SK-N-DZ (cell line): Measurements from ENCODE around the genes TM2D1 and UBE2U.

RAMPAGE:
- cytosol, long total RNA: no peak
- nucleus, long total RNA: no peak
Measured at GRCh38 chr1:61241726-61242500, 159.6 kb downstream of the NFIA start.

DNA sequence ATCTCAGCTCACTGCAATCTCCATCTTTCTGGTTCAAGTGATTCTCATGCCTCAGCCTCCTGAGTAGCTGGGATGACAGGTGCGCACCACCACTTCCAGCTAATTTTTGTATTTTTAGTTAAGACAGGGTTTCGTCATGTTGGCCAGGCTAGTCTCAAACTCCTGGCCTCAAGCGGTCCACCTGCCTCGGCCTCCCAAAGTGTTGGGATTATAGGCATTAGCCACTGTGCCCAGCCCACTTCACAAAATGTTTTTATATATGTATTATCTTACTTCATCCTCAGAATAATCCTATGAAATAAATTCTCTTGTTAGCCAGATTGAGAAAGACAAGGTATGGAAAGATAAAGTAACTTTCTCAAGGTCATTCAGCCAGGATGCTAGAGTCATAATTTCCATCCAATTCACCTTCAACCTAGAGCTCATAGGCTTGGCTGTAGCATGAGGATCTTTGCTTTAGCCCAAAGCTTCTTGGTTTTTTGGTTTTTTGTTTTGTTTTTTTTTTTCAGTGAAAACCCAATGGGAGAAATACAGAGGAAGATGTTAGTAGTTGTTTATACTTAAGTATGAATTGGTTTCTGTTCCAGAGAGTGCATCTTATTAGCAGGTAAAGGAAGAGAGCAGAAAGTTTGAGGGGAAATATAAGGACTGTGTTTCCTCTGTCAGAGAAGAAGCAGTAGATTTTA is 310.8 kb downstream of the TM2D1 start:
RAMPAGE:
- cytosol, long total RNA: no peak
- nucleus, long total RNA: no peak

DNA sequence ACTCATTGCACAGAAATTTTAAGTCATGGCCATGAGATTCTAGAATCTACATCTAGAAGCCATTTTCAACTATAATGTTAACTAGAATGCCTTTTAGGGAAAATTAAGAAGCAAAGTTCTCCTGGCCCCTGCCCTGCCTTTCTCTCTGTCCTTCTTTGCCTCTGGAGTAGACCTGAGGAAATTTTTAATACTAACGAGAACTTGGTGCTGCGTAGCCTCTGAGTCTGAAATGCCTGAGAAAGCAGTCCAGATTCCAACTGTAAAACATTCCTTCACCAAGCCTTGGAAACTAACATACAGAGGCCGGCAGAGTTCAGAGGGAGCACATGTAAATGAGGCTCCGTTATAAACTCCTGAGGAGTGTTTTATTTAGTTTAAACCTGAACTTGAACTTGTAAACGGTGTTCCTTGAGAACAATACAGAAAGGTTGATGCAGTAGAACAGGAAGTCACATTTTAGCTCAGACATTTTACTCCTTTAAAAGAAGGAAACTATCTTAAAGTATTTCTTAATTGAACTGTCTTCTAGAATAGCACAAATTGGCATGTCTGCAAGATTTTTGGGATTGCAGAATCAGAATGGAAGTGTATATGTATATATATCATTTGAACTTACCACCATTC is 280.7 kb downstream of the TM2D1 start:
RAMPAGE:
- cytosol, long total RNA: no peak
- nucleus, long total RNA: no peak

DNA sequence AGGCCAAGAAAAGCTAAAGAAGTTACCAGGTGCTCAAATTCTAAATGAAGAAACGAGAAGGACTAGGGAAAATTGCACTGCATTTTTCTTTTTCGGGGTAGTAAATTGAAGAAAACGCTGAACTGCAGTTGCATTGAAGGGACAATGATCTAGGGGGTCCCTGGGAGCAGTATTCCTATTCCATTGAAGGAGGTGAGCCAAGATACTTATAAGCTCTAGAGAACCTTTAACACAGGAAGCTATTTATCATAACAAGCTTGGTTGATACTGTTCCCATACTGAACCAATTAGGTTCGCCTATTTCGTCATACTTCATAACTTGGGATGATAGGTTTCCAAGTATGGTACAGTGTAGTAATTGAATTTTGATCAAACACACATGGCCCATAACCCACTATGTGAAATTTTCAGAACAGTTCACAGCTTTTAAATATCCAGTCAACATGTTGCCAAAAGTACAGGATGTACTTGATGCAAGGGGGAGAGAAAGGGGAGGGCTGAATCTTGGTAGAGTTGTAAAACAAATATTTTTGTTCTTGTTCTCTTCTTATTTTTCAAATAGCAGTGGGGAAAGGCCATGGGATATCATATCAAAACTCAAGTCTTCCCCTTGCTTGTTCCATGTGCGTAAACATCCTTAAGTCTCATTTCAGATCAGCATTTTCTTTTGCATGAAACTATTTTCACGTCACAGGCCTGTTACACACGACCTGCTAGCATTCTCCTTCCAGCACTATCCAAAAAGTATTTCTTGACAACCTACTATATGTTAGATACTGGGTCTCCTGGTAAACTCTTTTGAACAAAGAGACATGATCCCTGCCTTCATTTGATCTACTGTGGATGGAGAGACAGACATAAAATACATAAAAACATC is 86.6 kb downstream of the TM2D1 start:
RAMPAGE:
- cytosol, long total RNA: no peak
- nucleus, long total RNA: no peak

DNA sequence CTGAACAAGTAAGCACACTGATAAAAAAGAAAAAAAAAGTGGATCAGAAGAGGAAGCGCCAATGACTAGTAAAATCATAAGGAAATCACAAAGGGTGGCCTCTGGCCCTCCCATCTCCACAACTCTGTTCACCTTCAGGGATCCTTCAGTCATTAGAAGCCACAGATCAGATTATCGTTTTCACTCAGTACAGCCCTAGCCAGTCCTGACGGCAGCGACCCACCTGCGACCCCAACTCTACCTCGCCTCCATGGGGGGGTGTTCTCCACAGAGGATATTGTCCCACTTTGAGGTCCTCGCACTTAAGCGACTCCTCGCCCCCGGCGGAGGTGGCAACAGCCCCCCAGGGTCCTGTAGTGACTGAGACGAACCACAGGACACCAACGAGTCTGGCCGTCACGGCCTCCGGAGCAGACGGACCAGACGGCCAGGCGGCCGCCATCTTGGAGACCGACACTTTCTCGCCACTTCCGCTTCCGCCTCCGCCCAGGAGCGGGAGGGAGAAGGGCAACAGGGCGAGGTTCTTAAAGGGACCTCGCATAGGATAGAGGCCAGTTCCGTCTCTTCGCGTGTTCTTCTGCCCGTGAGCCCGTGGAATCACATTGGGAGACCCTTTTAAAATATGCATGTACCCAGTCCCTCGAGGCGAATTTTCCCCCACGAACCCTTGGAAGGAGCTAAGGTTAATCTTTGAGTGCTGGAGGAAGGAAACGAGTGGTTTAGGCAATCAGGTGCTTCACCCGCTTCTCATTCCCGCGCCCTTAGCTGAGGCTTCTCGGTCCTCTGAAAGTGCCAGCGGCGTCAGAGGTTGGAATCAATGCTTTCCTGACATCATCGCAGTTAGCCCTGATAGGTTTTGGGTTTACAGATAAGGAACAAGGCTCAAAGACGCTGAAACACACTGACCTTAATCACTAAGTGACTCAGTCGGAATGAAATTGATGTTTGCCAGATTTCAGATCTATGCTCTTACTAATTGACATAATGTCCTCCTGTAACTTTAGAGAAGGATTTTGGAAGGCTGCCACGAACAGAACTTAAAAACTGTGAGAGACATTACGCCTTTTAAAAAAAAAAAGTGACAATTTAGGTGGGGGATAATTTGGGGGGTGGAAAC is at the start of gene TM2D1:
Gene TM2D1 (minus strand): TSS at position 463 of the 1,117 bp plus-strand sequence.
RAMPAGE:
- cytosol, long total RNA: start-site peak on the minus strand centred at position 415 of the sequence, 104 bp wide, 2,486 and 3,450 reads in 2 replicates
- nucleus, long total RNA: start-site peak on the minus strand centred at position 445 of the sequence, 25 bp wide, 513 and 77 reads in 2 replicates

DNA sequence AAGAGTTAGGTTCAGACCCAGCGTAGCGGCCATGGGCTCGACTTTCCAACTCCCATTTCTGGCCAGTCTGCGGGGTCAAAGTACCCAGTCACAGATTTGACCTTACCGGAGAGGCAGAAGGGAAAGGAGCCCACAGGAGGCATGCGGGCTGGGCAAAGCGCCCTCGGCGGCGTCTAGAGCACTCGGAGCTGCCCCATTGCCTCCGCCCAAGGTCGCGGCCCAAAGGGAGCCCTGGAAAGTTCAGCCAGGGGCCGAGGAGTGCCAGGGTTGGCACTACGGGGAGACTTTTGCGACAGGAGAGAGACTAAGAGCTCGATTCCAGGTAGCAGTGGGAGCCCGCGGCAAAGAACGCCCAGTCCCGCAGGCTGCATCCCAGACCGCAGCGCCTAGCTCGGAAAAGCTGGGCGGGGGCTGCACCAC is 902 bp downstream of the KANK4 start:
RAMPAGE:
- cytosol, long total RNA: no peak
- nucleus, long total RNA: no peak

RAMPAGE:
- cytosol, long total RNA: no peak
- nucleus, long total RNA: no peak
Measured at GRCh38 chr1:62596773-62597309, 479 bp upstream of the ANGPTL3 start.

DNA sequence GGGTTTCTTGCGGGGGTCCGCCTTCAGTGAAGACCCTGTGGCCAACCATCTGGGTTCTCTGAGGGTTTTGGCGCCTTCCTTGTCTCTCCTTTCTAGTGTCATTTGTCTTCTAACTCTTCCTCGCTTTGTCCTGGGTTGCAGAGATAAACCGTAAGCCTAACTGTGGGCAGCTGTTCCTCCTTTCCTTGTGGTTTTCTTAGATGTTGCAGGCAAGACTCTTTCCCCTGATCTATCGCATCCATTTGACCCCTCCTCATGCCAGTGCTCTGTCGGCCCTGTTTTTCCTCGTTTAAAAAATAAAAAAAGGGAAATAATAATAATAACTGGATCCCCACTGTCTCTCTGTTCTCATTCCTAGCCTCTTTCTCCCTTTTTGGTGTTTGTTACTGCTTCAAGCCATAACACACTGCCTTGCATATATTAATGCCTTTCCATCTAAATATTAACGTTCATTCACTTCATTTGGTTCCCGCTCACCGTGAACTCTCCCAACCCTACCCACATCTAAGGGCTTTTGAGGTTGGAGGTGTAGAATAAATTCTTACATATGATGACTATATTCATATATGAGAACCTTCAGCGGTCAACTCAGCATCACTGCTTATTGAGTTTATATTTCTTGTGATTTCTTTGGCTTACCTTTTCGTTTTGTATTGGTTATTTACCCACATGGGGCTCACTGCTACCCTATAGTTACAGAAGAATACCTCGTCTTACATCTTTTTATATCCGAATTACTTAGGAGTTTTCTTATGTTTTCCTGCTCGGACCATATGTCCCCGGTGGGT is 606 bp downstream of the ATG4C start:
RAMPAGE:
- cytosol, long total RNA: no peak
- nucleus, long total RNA: no peak

GRCh38 chr1:63326088-63326439 is 3.7 kb downstream of the FOXD3 start:
RAMPAGE:
- cytosol, long total RNA: no peak
- nucleus, long total RNA: no peak

GRCh38 chr1:63703126-63704145 is 70.4 kb upstream of the ROR1 start:
RAMPAGE:
- cytosol, long total RNA: no peak
- nucleus, long total RNA: no peak

RAMPAGE:
- cytosol, long total RNA: no peak
- nucleus, long total RNA: no peak
Measured at GRCh38 chr1:63796441-63797403, 22.9 kb downstream of the ROR1 start.

RAMPAGE:
- cytosol, long total RNA: no peak
- nucleus, long total RNA: no peak
Measured at GRCh38 chr1:63808233-63808863, 34.5 kb downstream of the ROR1 start.

DNA sequence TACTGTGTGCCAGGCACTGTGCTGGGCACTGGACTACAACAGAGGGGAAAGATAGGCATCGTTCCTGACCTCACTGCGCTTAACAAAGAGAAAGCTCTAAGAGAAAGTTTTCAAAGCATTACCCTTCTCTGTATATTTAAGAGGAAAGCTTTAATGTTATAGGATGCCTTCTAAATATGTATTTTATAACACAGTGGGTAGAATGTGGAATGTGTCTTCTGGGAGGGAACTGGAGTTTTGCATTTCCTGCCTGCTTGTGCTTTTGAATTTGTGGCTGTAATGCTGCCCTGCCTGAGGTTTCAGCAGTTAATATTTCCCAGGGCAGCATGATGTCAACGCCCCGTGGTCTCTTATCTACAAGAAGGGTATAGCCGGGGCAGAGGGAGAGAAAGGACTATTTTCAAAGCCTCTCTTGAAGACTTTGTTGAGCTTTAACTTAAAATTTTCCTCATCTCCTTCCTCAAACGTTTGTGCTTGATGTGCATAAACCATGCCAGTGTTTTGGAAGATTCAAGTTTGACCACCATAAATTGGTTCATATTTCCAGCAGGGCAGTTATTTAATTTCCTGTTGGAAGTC is 43.2 kb downstream of the ROR1 start:
RAMPAGE:
- cytosol, long total RNA: no peak
- nucleus, long total RNA: no peak

RAMPAGE:
- cytosol, long total RNA: no peak
- nucleus, long total RNA: no peak
Measured at GRCh38 chr1:63893969-63894631, 120.3 kb downstream of the ROR1 start.

RAMPAGE:
- cytosol, long total RNA: no peak
- nucleus, long total RNA: no peak
Measured at GRCh38 chr1:63912195-63912590, 138.4 kb downstream of the ROR1 start.

GRCh38 chr1:64203289-64203887 is at the start of gene UBE2U:
Gene UBE2U (plus strand): TSS chr1:64203623.
RAMPAGE:
- cytosol, long total RNA: no peak
- nucleus, long total RNA: no peak

GRCh38 chr1:64512410-64512817 is 42.5 kb downstream of the CACHD1 start:
RAMPAGE:
- cytosol, long total RNA: no peak
- nucleus, long total RNA: no peak

GRCh38 chr1:64540337-64540894 is 70.5 kb downstream of the CACHD1 start:
RAMPAGE:
- cytosol, long total RNA: no peak
- nucleus, long total RNA: no peak

DNA sequence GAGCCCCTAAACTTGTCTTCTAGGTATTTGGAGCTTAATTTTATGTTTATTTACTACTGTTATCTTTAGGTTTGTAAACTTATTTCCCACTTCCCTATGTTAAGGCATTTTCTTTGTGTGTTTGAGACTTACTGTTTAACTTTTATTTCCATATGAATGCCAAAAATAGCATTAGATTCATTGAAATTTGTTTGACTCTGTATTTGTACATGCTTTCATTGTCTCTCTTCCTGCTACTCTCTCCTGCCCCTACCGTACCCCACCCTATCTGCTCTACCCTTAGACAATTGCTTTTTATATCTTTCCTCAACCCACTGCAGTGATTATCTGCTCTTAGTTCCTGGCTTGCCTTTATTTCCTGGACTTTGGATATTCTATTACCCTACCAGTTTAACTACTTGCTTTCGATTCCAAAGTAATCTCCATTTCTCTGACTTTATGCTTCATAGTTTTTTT is 10.4 kb downstream of the RAVER2 start:
RAMPAGE:
- cytosol, long total RNA: no peak
- nucleus, long total RNA: no peak

DNA sequence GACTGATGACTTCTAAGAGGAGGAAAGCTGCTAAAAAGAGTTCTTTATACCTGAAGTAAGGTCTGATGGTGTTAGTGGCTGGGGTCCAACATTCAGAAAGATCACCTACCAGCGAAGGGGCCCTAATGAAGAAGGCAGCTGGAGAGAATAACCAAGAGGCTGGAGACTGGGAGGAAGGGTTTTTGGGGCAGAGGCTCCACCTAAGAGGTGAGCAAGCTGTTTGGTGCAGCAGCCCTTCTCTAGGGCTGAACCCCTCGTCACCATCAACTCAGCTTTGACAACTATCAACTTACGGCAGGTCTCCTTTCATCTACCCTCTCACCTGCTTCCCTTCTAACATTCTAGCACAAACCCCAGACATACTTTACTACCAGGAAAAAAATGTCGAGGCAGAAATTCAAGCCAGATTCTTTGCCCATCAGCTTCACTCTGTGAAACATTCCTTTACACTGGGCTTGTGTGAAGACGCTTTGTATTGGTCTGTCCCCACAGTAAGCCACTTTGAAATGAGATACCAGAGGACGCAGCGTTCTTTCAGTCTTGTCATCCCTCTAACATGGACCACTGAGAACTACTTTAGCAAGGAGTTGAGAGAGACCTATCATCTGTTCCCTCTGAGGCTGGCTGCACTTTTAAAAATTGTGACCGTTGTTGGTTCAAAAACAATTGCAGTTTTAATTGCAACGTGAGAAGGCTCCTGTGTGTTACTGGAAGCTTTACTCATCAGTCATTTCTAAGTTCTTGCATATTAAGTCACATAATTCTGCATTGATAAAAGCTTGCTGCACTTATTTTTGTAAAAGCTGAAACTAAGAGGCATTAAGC is 84.7 kb downstream of the RAVER2 start:
RAMPAGE:
- cytosol, long total RNA: no peak
- nucleus, long total RNA: no peak